Myometrial cell (primary cell): ENCODE results near the genes C1QTNF4, FOLH1, OR5D3P, OR5F1, OR5J2 and OR5T2.

GRCh38 chr11:47449434-47449949, 556 bp upstream of the RAPSN start:
- RAMPAGE, long total RNA = no peak

- RAMPAGE, long total RNA = no peak
These were observed 17.9 kb upstream of the RAPSN start for GRCh38 chr11:47466496-47467556.

DNA sequence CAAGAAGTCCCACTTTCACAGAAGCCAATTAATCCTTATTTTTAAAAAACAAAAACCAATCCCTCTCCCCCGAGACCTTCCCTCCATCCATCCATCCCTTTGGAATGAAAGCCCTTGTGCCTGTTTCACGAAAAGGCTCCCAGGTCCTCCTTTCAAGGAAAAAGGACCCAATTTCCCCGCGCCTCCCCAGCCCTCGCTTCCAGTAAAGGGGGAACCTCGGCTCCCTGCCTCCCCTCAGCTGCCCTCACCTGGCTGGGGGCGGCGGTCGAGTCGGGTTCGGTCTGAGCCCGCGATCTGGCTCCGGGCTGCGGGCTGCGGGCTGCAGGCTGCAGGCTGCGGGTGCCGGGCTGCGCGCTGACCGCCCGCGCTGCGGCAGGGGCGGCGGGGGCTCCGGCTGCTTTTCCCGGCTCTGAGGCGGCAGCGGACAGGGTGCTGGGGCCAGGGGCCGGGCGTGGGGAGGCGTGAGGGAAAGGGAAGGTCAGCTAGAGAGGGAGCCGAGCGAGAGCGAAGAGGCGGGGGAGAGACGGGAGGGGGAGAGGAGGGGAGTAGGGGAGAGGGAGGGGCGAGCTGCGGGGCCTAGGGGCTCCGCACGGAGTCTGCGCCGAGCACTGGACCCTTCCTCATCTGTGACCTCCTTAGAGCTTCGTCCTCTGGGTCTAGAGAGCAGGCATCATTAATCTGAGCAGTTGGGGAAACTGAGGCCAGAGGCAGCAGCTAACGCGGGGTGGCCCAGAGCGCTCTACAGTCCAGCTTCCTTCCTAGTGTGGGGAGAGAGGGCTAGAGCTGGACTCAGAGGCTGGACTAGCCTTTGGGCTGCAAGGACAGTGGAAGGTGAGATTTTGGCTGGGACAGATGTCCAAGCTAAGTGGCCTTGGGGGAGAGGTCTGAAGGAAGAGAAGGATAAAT, at the start of gene C1QTNF4:
Gene C1QTNF4, minus strand, starts transcription at position 512 of the 906 bp plus-strand sequence.
- RAMPAGE, long total RNA = no peak

DNA sequence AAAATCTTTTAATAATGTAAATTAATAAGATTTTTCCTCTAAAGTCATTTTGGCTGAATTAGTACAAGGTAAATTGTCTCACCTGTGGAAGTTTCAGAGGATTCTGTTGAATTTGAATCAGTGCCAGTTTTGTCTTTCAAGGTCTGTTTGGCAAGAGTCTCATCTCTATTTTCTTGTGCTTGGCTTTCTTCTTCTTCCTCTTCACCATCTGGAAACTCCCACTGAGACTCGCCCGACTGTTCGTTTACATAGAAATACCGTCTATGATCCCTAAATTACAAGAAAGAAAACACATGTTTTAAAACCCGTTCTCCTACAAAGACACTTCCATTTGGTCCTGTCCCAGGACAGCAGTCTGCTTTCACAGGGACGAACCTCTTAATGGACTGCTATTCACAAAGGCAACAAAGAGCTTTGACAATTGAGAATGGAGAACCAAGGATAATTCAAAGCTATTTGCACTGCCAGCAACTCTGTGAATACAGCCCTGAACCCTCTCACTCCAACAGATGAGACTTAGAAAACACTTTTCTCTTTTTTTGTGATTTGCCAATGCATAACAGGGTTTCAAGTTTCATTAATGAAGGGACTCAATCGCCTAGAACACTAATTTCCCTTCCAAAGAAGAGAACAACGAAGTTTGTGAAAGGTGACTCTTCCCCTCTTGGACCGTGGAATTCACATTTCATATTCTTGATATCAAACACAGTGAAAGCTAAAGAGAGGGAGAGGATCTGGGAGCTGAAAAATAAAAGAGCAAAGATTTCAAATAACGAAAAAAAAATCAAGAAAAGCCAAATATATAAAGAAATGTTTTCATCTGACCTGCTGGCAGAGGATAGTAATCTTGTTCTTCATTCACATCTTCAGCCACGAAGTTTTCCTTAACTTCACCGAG, 16.4 kb upstream of the AGBL2 start:
- RAMPAGE, long total RNA = no peak

DNA sequence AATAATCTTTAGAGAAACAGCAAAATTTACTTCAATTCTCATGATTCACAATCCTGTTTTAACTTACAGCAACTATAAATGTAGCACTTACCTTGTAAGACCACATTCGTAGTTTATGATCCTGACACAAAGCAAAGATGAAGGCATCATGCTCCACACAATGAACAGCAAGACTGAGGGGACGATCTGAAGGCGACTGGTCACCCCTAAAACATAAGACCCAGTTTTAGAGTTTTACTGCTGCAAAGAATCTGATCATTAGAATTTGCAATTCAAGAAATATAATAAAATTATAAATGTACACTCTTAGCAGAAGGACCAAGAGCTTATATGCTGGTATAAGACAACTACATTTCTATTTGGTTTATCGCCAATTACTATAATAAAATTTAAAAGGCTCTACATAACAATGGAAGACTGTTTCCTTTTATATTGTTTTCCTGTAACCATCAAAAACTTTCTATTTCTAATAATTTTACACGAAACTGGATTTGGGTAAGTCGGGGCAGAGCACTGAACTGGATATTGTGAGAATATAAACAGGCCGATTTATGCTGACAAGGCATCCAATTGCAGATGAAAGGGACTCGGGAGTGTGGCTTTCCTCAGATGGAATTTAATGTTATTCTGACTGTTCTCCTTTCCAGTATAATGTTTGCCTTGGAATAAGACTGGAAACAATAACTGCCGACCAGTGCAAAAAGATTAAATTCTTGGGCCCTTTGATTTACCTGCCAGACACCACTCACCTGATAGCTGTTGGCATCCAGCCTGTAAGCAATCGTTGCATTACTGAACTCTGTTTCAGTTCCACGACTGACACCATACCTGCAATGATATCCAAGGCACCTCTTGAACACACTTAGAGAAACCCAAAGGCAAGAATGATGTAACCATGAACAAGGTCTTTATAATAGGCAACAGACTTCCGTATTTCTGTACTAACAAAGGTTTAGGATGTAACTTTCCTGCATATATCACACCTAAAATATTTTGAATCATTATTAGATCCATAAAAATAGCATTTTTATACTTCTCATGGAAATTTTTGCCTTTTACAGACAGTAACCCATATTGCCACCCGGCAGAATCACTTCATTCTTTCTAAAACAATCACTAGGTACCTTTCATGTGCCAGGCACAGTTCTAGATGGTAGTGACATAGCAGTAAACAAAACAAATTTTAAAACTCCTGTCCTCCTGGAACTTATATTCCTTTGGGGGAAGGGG, 10.9 kb downstream of the NUP160 start:
- RAMPAGE, long total RNA = no peak

DNA sequence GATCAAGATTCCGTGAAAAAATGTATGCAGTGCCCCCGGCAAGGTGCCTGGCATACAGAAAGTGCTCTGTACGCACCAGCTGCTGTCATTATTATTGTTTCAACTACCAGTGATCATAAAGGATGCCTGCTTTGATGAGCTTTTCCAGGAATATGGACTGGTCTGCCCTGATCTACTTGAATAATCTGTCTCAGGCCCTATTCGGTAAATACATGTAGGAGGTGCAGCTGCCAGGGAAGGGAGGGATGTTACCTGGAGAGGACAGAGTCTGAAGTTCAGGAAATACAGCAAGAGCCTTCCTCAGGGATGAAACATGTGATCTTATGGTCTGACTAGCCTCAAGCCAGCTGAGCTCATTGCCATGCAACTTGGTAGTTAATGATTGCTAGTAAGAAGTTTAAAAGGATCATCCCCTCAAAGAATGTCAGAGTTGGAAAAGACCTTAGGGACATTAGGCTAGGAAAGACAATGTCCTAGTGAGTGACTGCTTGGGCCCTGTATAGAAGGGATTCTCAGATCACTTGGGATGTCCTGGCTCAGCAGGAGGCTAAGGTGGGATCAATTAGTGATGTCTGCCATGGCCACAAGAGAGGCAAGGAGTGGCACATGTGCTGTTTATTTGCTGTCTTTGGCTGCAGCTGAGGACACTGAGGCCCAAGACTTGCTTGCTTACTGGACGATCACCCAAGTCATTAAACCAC, 18.4 kb downstream of the PTPRJ start:
- RAMPAGE, long total RNA = no peak

DNA sequence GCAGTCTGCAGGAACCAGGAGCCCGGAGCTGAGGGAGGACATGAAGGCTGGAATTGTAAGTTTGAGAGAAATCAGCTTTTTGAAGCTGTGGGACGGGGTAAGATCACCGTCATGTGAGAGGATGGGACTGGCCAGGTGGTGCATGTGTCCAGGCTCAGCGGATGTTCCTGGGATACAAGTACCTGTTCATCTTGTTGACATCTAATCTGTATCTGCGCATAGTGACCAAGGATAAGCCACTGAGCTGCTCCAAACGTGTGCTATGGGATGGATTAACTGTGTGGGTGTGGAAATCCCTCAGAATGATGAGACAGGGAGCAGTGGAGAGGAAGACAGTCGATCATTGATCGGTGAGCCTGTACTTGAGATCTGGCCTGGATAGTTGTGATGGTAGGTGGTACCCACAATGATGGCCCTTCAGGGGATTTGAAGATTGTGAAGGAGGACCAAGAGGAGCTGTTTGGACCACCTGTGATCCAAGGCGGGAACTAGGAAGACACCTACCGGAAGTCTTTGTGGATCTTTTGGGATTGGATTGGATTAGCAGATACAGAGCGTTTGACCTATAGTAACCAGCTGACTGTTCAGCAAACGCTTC, 53.1 kb downstream of the PTPRJ start:
- RAMPAGE, long total RNA = no peak

- RAMPAGE, long total RNA = no peak
These were observed 64.0 kb downstream of the PTPRJ start for GRCh38 chr11:48044016-48045023.

GRCh38 chr11:48103706-48104720, 112.6 kb upstream of the OR4B1 start:
- RAMPAGE, long total RNA = no peak

DNA sequence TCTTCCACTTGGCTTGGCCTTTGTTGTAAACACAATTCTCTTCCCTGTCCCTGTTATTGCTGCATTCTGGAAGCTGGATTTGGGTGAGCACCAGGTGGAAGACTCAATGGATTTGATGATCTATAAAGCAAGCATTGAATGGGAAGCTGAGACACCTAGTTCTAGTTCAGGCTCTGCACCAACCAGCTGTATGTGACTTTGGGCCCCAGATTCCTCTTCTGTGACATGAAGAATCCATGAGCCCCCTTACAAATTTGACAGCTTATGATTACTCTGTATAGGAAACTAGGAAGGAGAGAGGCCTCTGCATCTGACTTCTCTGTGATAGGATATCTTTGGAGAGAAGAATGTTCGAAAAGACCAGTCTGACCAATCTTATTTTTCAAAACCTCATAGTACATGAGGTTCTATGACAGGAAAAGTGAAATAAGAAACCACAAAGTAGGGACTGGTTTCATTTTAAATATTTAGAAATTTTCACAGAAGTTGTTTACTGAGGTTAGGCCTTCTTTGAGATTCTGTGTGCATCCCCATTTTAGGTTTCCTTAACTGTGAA, 2.2 kb upstream of the OR4X1 start:
- RAMPAGE, long total RNA = no peak

GRCh38 chr11:49207840-49208881, at the start of gene FOLH1:
FOLH1 (minus strand) TSS chr11:49208602.
- RAMPAGE, long total RNA = no peak

GRCh38 chr11:55723363-55724015, at the start of gene OR5D3P:
OR5D3P (plus strand) TSS chr11:55723776.
- RAMPAGE, long total RNA = no peak

DNA sequence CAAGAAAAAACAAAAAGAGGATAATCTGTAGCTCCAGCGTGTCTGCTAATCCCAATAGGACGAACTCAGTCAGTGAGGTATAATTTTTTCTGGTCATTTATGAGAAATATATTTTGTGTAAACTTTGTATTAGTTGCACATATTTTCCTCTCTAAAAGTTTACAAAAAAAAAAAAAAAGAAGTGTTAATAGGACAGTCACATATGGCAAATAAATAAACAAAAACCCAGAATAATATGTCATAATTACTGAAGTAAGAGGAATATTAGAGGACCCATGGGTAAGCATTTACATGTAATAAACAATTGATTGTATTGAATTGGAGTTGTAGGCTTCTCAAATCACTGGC, at the start of gene OR5F1:
Gene OR5F1, minus strand, starts transcription at position 97 of the 348 bp plus-strand sequence.
- RAMPAGE, long total RNA = no peak

GRCh38 chr11:56176349-56176821, at the start of gene OR5J2:
OR5J2 (plus strand) TSS chr11:56176618.
- RAMPAGE, long total RNA = no peak

- RAMPAGE, long total RNA = no peak
These were observed at the start of gene OR5T2 for GRCh38 chr11:56234047-56234569. OR5T2 (minus strand) TSS chr11:56234255.

DNA sequence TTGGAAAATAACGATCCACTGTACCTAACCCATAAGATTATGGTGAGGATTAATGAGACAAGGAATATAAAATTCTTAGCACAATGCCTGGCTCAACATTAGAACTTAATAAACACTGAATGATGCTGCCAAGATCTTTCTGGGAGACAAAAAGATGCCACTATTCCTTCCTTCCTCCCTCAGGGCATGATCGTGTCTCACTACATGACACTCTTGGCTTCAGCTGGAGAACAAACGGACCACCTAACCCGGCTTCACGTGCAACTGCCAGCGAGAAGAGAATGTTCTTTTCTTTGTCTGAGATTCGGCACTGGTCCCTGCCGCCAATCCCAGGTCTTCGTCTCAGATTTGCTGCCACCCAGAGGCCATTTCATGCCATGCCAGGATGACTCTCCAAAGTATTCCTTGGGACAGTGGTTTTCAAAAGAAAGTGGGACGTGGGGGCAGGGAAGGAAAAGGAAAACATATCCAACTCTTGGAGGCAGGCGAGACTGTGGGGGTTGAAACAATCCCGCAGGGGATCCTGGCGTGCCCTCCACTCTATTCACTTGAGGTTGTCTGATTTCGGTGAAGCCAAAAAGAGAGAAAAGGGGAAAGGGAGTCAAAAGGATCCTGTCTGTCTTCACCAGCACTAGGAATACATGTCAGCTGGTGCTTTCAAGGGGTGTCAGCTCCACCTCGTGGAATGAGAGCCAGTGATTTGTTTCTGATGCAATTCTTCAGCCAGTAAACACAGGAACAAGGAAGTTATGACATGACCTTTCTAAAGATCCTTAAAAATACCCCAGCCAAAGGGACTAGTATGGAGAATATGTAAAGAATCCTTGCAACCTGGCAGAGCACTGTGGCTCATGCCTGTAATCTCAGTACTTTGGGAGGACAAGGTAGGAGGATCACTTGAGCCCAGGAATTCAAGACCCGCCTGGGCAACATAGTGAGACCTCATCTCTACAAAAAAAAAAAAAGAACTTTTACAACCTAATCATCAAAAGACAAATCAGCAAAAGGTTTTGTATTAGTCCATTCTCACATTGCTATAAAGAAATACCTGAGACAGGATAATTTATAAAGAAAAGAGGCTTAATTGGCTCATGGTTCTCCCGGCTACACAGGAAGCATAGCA, 41.0 kb upstream of the APLNR start:
- RAMPAGE, long total RNA = no peak

GRCh38 chr11:57316529-57317591, 7.9 kb downstream of the TNKS1BP1 start:
- RAMPAGE, long total RNA = no peak

DNA sequence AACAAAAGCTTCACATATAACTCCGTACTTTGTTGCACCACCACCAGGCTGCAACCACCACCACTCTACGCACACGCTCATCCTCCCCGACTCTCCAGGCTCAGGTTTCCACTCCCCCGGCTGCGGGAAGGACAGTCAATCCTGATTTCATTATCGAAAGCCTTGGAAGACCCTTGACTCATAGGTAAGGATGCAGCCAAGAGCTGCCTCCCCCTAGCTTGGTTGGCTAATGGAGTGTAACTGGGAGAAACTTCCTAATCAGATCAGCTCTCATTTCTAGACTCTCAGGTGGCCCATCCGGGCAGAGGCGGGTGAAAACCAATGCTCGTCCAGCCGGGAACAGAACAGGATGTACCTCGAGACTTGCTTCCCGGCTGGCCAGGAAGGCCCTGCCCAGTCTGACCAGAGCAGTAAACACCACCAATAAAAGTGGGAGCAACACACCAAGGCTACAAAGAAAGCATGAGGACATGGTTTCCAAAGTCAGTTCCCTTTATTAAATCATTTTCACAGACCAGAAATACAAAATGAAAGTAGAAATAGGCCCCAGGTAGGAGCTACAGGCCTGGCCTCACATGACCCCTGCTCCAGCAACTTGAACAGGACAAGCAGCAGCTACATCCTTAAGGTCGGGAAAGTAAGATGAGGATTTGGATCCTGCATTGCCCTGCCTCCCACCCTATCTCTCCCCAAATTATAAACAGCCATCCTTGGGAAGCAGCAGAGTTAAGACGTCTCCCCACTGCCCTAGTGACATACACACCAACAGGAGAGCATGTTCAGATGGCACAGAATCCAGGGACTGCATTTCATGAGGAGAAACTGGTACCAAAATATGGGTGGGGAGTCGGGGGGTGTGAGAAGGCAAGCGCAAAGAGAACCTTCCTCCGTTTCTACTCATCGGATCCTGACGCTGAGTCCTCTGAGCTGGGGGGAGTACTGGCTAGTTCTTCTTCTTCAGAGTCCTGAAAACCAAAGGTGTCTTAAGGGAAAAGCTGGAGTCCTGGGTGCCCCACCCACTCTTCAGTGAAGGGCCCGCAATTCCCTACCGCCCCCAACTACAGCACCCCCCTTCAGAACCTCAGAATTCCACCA, 1.1 kb upstream of the TNKS1BP1 start:
- RAMPAGE, long total RNA = no peak

GRCh38 chr11:57330716-57331229, 4.9 kb downstream of the SSRP1 start:
- RAMPAGE, long total RNA = no peak

- RAMPAGE, long total RNA = no peak
These were observed 2.9 kb downstream of the SLC43A3 start for GRCh38 chr11:57424052-57424397.